ENCODE measurements around the genes H2AP and OTC.

- PRO-cap = bidirectional peak, plus-strand start at chrX:30652681, minus-strand start at chrX:30652702; unidirectional peak, minus-strand start at chrX:30652981; bidirectional peak, plus-strand start at chrX:30653377, minus-strand start at chrX:30653166
Measured at GRCh38 chrX:30652350-30653249, 623 bp upstream of the GK start.

DNA sequence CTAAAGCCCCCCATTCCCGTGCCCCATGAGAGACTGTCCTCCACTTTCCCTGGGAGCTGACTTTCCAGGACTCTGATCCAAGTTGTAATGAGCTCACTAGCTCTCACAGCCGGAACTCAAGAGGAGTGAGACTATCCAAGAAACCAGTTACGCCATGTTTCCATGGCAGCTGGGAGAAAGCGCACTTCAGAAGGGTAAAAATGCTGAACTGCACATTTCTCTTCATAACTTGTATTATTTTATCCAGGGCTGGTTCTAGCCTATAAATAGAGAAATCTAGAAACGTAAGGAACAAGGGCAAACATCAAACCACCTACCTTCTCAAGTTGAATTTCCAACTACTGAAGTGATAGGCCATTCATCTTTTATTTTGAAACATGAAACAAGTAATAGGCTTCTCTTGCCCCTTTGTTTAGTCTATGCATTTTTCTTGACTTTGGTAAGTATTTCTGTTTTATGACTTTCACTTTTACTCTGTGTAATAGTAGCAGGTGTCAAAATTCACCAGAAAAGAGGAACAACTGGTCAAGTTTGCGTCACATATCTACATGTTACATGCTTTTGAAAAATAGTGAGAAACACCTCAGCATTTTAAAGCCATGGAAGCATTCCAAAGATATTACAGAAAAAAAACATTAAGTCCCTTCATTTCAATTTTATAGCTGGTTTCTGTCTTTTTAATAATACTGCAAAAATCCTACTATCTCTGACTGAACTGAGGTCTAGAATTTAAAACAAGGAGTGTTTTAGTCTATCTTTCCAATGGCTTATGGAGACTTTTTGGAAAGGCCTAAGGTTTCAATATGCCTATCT lies 157.0 kb upstream of the FTHL17 start:
- PRO-cap = no peak

GRCh38 chrX:31507994-31508621 lies 436.3 kb upstream of the FTHL17 start:
- PRO-cap = no peak

- PRO-cap = no peak
Measured at GRCh38 chrX:31600721-31600920, 528.8 kb upstream of the FTHL17 start.

DNA sequence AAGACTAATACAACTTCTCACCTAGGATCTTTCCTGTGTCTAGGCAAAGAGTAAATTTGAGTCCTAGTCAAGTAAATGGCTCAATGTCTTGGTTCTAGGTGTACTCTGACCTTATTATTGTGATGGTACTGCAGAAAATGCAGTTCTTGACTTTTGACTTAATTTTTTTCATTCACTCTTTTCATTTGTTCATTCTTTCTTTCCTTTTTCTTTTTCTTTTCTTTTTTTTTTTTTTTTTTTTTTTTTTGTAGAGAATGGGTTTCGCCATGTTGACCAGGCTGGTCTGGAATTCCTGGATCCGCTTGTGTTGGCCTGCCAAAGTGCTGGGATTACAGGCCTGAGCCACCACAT lies 260.9 kb downstream of the TMEM47 start:
- PRO-cap = no peak

DNA sequence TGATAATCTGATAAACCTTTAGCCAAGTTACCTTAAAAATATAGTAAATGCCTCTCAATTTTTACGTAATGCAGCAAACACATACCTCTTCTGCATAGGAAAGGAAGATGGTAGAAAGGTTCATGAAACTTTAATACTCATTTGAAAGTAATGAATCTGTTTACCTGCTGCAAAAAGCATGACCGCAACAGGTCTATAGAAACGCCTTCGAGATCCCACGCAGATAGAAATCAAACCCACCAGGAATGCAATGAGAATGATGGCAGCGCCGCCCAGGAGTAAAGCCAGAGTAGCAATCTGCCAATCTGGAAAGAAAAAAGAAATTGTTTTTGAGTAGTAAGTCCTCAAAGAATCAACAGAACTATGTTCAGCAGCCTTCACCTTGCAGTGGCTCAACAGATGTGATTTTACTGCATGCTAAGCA lies 18.0 kb downstream of the TMEM47 start:
- PRO-cap = no peak

GRCh38 chrX:36720120-36720468 lies 288.1 kb upstream of the FAM47C start:
- PRO-cap = no peak

- PRO-cap = no peak
Measured at GRCh38 chrX:36961568-36962004, 46.6 kb upstream of the FAM47C start.

GRCh38 chrX:37786581-37786913 lies 6.7 kb downstream of the CYBB start:
- PRO-cap = no peak

GRCh38 chrX:37905348-37906351 lies 58.3 kb upstream of the DYNLT3 start:
- PRO-cap = no peak

DNA sequence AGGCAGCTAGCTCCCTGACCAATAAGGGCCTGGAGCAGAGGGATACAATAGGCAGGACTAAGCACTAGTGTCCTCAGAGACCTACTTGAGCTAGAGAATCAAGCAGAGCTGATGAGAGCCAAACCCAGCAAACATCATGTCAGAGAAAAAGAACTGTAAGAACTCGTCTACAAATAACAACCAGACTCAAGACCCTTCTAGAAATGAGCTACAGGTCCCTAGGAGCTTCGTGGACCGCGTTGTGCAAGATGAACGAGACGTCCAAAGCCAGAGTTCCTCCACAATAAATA lies at the start of gene H2AP:
H2AP (plus strand) TSS at position 76 of the 290 bp plus-strand sequence.
- PRO-cap = no peak

DNA sequence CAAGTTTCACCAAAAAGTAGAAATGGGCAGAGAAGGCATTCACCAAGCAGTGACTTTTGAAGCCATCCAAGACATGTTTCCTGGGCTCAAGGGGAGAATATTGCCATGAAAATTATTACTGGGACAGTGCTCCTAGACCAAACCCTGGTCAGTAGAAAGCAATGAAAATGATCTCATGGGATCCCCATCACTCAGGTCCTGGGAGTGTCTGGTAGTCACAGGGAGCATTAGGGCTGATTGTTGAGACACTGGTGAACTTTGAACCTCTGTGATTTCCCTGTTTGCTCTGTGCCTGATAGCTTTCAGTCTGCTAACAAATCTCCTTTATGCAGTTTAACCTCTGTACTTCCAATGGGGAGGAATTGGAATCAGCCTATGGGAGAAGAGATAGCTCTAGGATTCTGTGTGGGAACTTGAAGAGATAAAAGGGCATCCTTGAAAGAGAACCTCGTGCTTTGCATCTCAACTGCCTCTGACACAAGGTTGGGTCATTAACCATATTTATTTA lies 9.3 kb upstream of the OTC start:
- PRO-cap = no peak

- PRO-cap = no peak
Measured at GRCh38 chrX:38352202-38352742, at the start of gene OTC. Gene OTC, plus strand, starts transcription at chrX:38352604.

DNA sequence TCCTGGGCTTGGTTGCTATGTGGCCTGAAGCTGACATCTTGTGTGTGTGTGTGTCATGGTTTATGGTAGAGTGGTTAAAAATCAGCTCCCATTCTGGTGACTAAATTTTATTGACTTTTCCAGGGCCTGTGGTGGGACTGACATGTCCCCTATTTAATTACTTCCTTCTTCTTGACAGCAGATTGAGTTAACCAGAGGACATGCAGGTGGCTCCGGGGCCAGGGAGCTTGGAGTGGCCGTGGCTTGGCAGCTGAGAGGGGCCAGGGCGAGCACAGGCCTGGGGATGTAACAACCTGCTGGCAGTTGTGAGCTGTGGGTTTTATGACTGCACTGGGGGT lies 185.9 kb downstream of the MID1IP1 start:
- PRO-cap = no peak

DNA sequence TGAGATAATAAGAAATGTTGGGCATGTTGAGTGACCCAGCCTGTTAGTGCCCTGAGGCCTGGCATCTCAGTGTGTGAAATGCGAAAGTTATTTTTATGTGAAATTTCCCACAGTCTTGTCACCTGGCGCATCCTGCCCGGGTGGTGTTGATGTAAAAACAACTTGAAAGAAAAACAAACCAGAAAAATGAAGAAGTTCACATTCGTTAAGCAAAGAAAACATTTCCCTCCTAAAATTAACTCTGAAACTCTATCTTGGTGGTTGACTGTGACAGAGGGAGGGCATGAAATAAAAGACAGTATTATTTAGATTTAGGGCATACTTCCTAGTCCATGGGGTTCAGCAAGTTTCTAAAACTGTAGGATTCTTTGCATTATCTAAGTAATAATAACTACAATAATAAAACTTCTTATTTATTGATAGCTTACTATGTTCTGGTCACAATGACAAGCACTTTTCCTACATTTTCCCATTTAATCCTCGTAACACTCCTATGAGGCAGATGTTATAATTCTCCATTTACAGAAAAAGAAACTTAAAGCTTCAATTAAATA lies 495.4 kb downstream of the MID1IP1 start:
- PRO-cap = no peak

GRCh38 chrX:39514729-39514996 lies 583.1 kb downstream of the BCOR start:
- PRO-cap = no peak

GRCh38 chrX:39811344-39811729 lies 286.4 kb downstream of the BCOR start:
- PRO-cap = no peak

GRCh38 chrX:39860202-39861010 lies 237.4 kb downstream of the BCOR start:
- PRO-cap = unidirectional peak, minus-strand start at chrX:39860417

DNA sequence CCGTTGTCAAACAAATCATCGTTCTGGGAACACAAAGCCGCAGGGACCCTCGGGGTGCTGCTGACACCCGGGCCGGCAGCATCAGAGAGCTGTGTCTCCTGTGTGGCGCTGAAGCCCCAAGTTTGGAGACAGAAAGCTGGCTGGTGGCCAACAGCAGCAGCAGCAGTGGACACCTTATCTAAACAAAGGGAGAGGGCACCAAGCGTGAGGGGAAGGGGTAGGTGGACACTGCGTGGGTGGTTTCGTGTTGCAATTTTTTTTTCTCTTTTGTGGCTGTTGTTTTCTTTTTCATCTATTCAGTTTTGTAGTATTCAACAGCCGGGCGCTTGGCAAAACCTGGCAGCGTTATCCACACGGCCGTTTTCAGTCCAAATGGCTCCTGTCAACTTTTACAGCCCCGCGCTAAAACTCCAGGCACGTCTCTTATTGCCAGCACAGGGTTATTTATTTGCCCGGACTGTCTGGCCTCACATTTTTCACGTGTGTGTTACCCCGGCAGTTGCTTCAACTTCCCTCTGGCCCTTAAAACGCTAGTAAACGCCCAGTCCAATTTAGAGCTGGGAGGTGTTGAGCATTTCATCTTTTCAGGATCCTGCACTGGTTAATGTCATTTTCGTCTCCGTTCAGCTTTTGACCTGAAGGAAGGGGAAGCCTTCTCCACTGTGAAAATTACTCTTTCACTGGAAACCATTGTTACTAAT lies 192.2 kb downstream of the BCOR start:
- PRO-cap = no peak

GRCh38 chrX:39936817-39937803 lies 160.6 kb downstream of the BCOR start:
- PRO-cap = bidirectional peak, plus-strand start at chrX:39937120, minus-strand start at chrX:39937033; bidirectional peak, plus-strand start at chrX:39937596, minus-strand start at chrX:39937540

Data from natural killer cell (primary cell).